Breast (tissue), 4 donors: ENCODE results near the gene PDLIM3.

- PRO-cap, 3 experiments = no peak in any of the 3 experiments
- RRBS = no CpG with 5 or more reads among the region's 12 CpGs
Observed at GRCh38 chr4:185399984-185400917, 3.6 kb downstream of the ANKRD37 start.

- PRO-cap, 3 experiments = no peak in any of the 3 experiments
- RRBS = no CpG with 5 or more reads among the region's 12 CpGs
Observed at GRCh38 chr4:185513370-185514237, 21.7 kb downstream of the PDLIM3 start.

GRCh38 chr4:185519981-185520627, 15.2 kb downstream of the PDLIM3 start:
- PRO-cap, 3 experiments = no peak in any of the 3 experiments
- RRBS = no CpG with 5 or more reads among the region's 6 CpGs

- PRO-cap, 3 experiments = peak in 3 of 3 experiments; most common plus-strand start chr4:185535668 (in 3); most common minus-strand start chr4:185535462 (in 3)
- RRBS = 2% methylated on average over 29 of the region's 51 CpGs
Observed at GRCh38 chr4:185535317-185535947, at the start of gene PDLIM3. TSS of gene PDLIM3 (minus strand) at chr4:185535507.

DNA sequence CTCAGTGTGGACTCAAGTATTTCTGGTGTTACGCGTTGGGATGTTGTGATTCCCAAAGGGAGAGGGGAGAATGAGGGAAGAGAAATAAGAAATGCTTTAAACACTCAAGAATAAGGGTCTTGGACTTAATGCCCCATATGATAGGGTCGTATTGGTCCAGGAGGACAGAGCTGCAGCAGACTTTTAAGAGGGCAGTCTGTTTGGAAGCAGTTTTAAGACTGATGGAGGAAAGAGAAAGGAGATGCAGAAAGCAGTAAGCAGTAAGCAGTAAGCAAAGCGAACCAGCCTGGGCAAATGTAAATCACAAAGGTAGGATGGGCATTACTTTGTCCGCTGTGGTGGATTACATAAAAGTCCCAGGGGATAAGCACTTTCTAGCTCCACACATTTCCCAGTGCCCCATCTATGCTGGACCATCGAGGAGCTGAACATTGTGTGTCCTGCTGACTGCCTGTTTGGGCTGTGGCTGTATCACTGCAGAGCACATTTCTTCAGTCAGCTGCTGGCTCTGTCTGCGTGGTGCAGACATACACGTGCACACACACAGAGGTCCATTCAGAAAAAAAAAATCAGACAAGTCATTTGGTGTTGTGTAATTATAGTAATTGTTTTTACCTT, 867 bp upstream of the PDLIM3 start:
- PRO-cap, 3 experiments = peak in 1 of 3 experiments; most common minus-strand start position 442 of the sequence (in 1)
- RRBS = no CpG with 5 or more reads among the region's 8 CpGs

GRCh38 chr4:185559212-185560417, 24.3 kb upstream of the PDLIM3 start:
- PRO-cap, 3 experiments = no peak in any of the 3 experiments
- RRBS = no CpG with 5 or more reads among the region's 14 CpGs

- PRO-cap, 3 experiments = no peak in any of the 3 experiments
- RRBS = no CpG with 5 or more reads among the region's 11 CpGs
Observed at GRCh38 chr4:185599687-185600382, 64.5 kb upstream of the PDLIM3 start.

DNA sequence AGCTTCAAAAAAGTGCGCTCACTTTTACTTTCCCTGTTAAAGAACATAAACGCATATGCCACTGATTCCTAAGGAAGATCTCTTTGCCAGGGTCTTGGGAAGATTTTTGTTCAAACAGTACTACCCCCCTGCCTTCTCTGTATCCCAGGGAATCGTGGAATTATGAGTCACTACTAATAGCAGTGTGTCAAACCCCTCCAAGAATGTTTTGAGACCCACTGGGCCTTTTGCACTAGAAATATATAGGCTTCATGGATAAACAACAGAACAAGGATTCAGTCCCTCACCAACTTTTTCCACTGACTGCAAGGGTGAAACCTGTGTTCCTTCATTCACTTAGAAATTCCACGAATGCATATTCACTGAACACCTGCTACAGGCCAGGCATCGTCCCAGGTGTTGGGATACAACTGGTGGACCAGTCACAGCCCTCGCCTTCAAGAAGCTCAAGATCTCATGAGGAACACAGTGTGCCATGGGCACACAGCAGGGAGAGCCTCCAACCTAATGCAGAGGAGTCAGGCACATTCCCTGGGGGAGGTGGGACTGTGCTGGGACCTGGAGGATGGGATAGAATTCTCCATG, 107.4 kb upstream of the PDLIM3 start:
- PRO-cap, 3 experiments = no peak in any of the 3 experiments
- RRBS = no CpG with 5 or more reads among the region's 6 CpGs

- PRO-cap, 3 experiments = no peak in any of the 3 experiments
- RRBS = no CpG with 5 or more reads among the region's 9 CpGs
Observed at GRCh38 chr4:185712942-185713738, 98.9 kb downstream of the SORBS2 start.

DNA sequence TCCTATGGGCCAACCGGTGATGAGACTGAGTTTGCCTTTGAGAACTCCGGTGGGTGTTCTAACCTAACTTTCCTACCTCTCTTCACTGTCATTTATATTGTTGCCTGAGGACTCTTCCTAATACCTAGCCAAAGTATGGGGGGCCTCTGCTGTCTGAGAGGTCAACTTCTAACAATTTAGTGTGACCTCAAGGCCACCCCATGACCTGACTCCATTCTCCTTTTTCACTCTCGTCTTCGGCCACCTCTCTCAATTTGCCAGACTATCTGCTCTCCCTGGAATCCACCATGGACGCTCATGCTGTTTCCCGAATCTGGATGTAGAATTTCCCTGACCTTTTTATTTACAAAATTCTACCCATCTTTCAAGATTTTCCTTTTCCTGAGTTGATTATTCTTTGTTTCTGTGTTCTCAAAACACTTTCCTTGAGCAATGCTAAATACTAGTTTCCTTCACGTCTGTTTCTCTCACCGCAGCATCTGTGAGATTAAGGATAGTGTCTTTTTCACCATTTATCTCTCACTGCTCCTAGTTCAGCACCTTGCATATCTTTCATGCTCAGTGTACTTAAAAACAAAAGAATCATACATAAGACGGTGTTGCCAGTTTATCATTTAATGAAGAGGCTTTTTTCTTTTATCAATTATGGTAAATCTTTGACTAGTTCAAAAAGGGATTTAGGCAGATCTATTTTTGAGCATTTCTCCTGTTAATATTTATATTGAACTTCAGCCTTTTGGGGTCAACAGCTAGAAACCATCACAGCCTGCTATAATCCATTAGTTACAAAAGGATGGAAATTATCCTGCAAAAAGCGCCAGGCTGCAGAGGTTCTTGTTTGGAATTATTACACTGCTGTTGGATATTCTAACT, 87.3 kb downstream of the SORBS2 start:
- PRO-cap, 3 experiments = no peak in any of the 3 experiments
- RRBS = no CpG with 5 or more reads among the region's 10 CpGs

DNA sequence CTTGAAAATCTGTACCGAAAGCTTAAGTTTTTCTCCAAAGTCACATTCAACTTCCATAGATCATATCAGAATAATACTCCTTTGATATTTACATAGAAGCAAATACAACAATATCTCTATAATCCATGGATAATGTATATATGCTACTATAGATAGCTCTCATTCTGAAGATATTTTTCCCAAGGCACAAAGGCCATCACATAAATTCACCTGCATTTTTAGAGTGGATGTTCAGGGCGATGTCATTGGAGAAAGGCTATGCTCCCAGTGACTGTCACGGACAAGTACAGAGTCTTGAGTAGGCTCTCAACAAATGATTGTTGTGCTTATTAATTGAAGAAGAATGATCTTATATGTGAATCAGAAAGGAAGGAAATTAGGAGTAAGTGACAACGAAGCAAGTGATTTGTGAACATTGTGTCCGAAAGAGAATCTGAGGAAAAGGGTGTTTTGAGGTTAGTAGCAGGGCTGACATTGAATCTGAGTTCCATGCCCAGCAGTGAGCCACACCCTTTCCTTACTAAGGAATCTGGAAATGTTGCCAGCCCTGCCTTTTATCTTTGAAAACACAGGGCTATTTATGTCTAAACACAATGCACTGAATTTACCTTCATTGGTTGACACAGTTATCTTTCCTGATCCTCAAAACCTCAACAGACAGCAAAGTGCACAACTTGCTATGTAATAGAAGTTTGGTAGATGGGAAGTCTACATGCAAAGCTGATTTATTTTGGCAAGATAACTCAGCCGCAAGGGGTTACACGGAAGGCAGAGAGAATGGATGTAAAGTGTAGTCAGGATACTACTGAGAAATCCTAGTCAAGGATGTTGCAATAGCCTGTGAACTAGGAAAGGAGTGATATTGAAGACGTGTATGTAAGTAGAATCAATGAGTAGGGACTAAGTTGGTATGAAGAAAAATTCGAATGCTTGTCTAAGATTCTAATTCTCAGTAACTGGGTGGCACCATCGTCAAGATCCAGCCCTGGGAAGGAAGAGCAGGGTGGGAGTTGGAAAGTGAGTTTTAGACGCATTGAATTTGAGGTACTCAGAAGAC, 50.4 kb downstream of the SORBS2 start:
- PRO-cap, 3 experiments = no peak in any of the 3 experiments
- RRBS = no CpG with 5 or more reads among the region's 11 CpGs

DNA sequence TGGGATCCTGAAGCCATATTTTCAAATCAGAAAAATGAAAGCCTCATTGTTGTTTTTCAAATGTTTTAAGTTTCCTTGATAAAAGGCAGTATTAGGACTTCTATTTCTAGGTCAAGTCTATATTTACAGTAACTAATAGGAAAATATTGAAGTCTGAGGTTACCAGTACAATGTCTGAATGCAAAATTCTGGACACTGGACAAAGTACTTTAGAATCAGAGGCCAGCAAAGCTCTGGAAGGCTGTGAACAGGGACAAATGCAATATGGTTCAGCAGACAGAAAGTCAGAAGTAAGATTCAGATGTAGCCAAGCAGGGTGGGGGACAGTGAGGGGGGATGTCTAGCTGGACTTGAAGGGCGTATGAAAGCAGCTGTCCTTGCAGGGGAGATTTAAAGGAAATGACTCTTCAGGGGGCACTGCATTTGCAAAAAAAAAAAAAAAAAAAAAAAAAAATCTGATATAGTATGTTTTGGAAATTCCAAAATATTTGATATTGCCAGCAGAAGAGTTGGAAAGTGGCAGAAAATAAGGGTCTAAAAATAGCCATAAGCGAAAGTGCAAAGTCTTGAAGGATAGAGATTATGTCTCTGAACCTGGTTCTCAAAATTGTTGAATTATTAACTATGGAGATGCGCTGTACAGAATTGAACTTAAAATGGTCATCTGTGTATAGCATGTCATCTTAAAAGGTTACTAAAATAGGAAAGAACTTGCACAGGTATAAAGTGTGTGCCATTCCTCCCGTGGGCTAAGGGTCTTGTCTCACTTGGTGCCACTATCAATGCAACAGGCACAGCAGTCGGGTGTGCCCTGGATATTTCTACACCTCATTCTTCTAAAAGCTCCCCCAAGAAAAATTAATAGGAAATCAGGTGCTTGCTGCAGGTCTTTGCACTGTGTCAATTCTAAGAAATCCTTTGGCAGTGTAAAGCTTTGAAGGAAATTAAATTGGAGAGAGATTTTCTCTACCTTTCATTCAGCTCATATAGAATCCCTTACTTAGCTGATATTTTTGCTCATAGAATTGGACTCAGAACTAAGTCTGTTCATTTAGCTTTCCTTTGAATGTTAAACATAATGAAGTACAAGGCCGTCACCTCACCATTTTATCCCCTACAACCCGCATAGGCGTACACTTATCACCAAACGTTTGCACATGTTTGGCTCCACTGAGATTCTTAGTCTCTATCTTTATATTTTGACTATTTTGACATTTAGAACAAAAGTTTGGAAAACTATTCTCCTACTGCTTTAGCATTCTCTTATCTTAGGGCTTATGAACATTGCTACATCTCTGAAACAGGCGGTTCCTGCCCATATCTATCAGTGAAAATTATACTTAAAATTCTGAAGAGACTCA, 2.5 kb downstream of the SORBS2 start:
- PRO-cap, 3 experiments = no peak in any of the 3 experiments
- RRBS = no CpG with 5 or more reads among the region's 10 CpGs

DNA sequence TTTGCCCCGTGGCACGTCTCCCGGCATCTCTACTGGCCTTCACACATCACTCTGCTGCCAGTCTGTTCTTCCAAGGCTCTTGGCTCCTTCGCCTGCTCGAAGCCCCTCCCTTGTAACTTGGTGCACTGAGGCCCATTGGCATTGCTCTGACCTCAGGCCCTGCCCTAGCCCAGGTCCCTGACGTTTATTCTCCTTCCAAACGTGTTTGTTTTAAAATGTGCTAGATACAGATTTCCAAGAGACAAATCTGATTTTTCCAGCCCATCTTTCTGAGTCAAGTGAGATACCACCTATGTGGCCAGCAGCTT, 2.7 kb upstream of the SORBS2 start:
- PRO-cap, 3 experiments = no peak in any of the 3 experiments
- RRBS = 85% methylated on average over 3 of the region's 7 CpGs

GRCh38 chr4:185863738-185864297, 51.8 kb upstream of the SORBS2 start:
- PRO-cap, 3 experiments = no peak in any of the 3 experiments
- RRBS = no CpG with 5 or more reads among the region's 1 CpG

GRCh38 chr4:185925882-185926468, 114.0 kb upstream of the SORBS2 start:
- PRO-cap, 3 experiments = no peak in any of the 3 experiments
- RRBS = no CpG with 5 or more reads among the region's 17 CpGs

GRCh38 chr4:186069666-186069994, 674 bp downstream of the TLR3 start:
- PRO-cap, 3 experiments = no peak in any of the 3 experiments
- RRBS = no CpG with 5 or more reads among the region's 4 CpGs

GRCh38 chr4:186166876-186167594, 24.3 kb upstream of the CYP4V2 start:
- PRO-cap, 3 experiments = no peak in any of the 3 experiments
- RRBS = no CpG with 5 or more reads among the region's 16 CpGs

- PRO-cap, 3 experiments = no peak in any of the 3 experiments
- RRBS = no CpG with 5 or more reads among the region's 13 CpGs
Observed at GRCh38 chr4:186168909-186169379, 22.4 kb upstream of the CYP4V2 start.

DNA sequence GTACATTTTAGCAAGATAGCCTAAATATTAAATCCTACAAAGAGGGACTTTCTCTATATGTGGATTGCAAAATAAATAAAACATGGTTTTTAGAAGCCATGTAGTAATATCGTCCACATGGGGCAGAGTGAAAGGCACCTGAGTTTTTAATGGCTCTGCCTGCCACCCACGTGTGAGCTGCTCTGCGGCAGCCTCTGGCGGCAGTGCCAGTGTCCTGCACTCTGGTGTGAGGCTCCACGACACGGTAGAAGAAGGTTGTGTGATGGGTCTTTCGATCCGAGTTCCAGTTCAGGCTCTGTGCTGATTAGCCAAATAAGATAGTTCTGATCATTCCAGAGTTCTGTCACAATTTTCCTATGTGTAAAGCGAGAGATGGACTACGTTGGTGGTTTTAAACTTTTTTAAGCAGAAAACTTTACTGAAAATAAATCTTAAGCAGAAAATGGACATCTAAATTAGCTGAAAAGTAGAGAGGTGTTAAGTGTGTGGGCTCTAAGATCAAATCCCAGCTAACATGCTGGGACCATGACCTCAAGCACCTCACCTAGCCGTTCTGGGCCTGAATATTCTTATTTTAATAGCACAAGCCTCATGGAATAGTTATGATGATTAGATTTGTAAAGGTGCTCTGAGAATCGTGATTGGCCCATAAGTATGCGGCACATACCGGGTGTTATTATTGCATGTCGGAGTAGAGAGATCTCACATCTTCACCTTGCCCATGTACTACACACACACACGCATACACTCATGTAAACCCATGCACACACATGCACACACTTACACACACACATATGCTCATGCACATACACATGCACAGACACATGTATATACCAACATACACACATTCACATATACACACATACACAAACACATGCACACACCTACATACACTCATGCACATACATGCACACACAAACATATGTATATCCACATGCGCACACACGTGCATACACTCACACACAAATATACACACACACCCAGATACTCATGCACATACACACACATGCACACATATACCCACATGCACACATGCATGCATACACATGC, 10.8 kb downstream of the CYP4V2 start:
- PRO-cap, 3 experiments = no peak in any of the 3 experiments
- RRBS = no CpG with 5 or more reads among the region's 18 CpGs

DNA sequence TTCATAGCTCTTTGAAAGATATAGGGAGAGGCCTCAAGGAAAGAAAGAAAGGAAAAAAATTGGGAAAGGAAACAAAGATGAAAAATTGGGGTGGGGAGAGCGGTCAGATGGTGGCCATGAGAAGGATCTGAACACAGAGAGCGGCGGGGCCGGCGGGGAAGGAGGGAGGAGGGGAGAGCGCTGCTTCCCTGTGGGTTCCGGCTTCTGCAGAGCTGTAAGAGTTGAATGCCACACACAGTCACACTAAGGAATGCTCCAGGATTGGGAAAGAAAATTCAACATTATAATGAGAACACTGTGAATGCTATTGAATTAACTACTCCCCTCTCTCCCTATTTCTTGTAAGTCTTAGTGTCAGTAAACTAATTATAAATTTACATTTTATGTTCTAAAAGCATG, 728 bp downstream of the F11 start:
- PRO-cap, 3 experiments = no peak in any of the 3 experiments
- RRBS = 26% methylated on average over 4 of the region's 7 CpGs